ENCODE measurements around a stretch of chr11.

DNA sequence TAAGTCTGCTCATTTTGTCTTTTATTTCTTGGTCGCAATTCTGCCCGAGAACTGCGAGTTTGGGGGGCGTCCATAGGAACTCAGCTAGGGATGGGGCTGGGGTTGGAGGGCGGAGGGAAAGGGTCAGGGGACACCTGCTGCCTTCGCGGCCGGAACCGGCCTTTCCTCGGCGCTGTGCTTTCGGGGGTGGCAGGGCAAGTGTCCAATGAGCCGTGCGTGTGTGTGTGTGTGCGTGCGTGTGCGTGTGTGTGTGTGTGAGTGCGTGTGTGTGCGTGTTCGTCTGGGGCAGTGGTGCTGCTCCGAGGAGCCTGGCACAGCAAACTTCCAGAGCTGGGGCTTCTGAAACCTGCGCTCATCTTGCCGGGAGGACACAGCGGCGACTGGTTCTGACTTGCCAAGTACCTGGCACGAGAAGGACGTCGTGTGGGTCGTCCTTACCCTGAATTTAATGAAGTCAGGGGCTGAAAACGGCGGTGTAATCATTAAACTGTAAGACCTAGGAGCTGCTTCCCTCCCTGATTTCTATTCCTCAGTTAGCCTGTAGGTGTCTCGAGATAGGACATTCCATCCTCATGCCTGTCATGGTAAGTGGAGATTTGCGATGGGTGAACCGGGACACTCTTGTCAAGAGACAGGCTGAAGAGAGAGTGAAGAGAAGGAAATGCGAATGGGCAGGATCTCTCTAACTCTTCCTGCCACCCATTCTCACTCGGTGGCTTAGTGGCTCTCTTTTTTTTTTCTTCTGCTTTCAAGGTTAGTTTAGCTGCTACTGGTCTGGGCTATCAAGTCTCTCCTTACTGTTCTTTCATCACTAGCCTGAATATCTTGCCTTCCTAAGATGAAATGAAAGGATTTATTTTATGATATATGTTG lies 26.9 kb upstream of the AMOTL1 start:
- PRO-cap = unidirectional peak, minus-strand start at position 450 of the sequence

- PRO-cap = no peak
Observed at GRCh38 chr11:94796392-94796709, 28.2 kb downstream of the AMOTL1 start.

- PRO-cap = no peak
Observed at GRCh38 chr11:94814162-94814766, 46.1 kb downstream of the AMOTL1 start.

DNA sequence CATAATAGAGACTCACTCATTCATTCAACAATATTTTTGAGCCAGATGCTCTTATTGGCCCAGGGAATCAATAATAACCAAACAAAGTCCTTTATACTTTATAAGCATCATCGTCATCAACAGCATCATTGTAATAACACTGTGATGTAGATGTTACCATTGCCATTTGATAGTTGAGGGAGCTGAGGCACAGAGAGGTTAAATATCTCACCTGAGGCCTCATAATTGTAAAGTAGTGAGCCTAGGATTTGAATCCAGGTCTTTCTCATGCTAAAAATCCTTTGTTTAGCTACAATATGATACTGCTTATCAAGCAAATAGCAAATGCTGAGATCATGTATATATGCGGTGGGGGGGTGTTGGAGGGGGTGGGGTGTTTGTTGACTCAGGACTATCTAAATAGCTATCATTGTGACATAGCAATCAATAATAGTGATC lies 79.3 kb downstream of the AMOTL1 start:
- PRO-cap = no peak

- PRO-cap = no peak
Observed at GRCh38 chr11:95080971-95082133, 8.3 kb upstream of the ENDOD1 start.

- PRO-cap = unidirectional peak, plus-strand start at chr11:95090455
Observed at GRCh38 chr11:95089997-95090721, 513 bp downstream of the ENDOD1 start.

GRCh38 chr11:95299459-95299861 lies 68.5 kb upstream of the SESN3 start:
- PRO-cap = no peak

- PRO-cap = no peak
Observed at GRCh38 chr11:95674646-95675058, 114.9 kb downstream of the FAM76B start.

- PRO-cap = no peak
Observed at GRCh38 chr11:95700428-95700855, 89.1 kb downstream of the FAM76B start.

DNA sequence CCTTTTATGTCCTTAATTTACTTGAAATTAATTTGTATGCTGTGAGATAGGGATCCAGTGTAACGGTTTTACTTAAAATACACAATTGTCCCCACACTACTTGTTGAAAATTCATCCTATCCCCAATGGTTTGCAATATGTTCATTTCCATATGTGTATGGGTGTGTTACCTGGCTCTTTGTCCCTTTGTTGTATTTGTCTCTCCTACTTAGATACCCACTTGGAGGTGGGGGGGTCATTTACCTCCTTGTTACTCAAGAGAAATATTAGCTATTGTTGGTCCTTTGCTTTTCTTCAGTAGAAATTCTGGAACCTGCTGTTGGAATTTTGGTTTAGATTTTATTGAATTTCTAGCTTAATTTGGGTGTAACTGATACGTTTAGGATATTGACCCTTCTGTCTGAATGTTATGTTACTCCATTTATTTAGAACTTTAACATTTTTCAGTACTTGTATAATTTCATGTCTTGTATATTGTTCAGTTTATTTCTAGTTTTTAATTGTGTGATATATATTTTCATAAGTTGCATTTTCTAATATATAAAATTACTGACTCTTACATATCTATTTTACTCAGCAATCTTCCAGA lies 4.6 kb downstream of the CEP57 start:
- PRO-cap = no peak

GRCh38 chr11:95827571-95828181 lies 37.4 kb downstream of the CEP57 start:
- PRO-cap = no peak

GRCh38 chr11:96013271-96013874 lies 89.5 kb upstream of the MTMR2 start:
- PRO-cap = no peak

DNA sequence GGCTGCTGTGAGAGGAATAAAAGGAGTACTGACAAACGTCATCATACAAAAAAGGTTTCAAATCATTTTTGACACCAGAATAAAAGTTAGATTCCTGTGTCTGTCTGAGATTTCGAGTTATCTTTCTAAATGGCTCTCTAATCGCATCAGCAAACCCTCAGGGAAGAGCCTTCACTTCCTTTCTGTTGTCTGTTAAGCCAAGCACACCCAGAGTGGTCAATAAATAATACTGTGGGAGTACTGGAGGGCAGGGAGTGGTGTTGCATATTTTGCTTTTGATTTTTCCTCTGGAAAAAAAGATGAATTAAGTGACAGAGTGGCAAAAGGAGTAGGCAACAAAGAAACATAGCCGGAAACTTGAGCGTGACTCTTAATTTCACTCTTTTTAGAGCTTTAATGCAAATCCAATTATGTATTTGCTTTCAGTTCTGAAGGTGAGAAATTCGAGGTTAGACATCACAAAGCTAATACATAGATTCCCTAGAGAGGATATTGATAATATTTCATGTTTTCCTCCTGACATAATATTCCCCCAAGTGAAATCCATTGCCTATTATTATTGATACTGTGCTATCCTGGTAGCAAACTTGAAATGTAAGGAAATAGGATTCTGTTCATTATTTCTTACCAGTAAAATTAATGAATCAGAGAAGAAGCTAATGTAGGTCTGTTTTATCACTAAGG lies 150.9 kb upstream of the MTMR2 start:
- PRO-cap = no peak

DNA sequence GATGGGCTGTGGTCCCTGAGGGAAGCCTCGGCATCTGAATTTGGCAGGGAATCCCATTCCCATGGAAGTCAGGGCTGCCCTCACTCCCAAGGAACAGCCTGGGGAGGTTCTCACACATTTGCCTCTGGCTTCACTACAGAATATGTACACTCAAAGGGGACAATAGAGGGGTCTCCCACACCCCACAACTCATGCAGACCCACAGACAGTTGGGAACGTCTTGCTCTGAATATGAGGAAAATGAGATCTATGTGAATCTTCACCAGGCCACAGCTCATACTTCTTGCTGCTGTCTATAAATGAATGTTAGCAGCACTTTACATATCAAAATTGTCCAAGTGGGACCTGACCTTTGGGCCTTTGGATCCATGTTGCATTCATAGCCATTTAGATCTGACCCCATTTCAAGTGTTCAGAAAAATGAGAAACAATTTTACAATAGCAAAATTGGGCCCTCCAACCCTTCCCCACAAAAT lies 152.7 kb upstream of the MTMR2 start:
- PRO-cap = no peak

DNA sequence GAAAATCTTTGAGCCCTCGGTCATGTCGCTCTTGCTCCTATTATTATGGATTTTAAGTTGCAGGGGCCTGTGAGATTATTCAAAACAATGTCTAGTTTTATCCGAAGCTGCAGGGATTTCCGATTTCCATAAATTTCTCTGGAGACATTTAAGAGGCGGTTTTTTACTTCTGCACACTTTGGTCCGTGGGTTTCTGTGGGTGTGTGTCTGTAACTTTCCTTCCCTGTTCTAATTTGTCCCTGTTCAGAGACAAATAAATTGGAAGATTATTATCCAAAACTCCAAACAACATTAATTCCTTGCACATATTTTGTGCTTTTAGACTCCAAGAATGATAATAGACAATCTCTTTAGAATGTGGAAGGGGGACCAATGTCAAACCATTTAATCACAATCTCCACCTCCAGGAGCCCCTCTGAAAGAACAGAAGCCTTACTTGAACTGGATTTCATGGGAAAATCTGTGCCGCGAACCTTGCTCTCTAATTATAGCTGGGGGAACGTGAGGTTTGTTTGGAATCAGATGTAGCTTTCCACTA lies 199.5 kb downstream of the MAML2 start:
- PRO-cap = no peak

DNA sequence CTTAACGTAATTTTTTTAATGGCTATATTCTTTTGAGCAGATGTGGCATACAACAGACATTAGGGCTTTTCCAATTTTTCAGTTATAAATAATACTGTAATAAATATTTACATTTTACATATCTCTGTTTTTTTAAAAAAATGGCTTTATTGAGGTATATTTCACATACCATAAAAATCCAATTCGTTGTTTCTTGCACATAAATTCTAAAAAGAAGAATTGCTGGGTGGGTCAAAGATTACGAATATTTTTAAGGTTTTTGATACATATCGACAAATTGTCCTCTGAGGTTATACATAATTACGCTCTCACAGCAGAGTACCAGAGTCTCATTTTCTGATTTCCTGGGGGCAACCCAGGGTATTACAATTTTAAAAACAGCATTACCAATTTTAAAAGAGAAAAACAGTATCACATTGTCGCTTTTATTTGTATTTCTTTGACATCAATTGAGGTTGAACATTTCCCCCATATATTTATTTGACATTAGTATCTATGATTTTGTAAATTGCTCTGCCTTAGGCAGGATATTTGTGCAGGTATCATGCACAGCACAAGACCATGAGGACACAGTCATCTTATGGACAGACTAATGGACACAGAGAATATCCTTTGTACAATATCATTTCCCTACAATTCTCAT lies 177.5 kb downstream of the MAML2 start:
- PRO-cap = no peak

DNA sequence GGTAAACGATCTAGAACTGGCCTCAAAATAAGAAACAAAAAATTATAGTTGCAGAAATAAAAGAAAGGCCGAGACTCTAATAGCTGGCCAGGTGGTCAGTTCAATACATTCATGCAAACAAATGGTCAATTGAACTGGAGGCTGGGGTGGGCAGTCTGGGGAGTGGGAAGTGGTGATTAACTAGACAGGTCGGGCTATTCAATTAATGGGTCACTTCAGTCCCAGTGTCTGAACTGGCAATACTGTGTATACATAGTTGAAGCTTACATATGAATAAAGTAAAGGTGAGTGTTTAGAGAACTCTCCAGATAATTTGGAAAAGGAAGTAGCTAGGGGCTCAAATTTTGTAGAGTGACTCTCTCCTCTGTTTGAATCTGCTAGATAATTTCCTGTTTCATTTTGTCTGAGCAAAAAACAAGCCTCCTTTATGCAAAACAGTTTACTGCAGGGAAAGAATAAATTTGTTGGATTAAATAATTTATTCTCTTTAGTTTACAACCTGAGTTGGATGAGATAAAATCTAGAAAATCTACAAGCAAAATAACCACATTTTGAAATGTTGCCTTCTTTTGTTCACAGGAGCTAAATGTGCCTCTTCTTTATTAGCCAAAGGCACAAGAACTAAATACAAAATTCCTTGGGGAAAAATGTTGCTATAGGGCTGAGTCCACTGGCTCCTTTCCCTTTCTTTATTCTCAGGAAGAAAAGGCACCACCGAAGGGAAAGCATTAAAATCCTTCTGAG lies 148.8 kb downstream of the MAML2 start:
- PRO-cap = no peak

DNA sequence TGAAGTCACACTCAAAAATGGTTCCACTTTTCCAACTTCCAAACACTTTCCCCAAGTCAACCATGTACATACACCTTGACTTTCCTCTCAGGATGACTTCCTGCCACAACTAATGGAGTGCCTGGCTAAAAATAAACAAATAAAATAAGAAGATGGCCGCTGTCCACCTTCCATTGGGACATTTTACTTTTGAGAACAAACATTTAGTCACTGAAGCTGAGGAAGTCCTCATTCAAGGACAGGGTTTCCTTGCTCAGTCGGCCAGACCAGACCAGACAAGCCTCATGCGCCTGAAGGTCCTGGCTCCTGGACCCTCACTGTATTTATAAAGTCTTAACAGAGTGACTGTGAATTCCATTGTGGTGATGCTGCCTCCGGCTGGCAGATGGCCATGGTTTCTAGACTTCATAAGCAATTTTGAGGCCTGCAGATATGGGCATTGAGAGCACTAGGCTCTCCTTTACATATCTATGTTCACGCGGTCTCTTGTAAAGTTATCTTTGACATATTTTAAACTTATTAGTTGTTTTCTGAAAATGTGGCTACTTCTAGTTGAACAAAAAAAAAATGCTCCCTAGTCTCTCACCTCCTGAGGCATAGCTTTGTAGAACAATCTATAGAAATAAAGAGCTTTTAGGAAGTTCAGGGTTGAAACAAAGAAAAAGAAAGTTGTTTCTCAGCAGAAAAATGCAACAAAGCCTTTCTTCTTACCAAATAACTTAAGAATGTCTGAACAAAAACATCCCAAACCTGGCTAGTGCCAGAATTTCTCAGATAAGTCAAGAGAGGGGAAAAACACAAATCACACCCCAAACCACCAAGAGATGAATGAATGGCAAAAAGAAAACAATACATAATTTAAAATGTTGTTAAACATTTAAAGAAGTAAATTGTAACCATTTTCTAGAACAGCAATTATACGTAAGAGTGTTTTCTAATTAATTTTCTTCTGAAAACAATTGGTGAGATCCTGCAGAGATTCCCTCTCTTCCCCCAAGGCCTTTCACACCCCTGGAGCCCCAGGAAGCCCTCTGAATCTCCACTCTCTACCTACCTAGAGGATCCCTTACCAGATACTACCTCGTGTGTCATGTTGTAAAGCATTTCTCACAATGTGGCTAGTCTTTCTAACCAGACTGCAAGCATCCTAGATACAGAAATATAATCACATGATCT lies 114.2 kb downstream of the MAML2 start:
- PRO-cap = no peak

DNA sequence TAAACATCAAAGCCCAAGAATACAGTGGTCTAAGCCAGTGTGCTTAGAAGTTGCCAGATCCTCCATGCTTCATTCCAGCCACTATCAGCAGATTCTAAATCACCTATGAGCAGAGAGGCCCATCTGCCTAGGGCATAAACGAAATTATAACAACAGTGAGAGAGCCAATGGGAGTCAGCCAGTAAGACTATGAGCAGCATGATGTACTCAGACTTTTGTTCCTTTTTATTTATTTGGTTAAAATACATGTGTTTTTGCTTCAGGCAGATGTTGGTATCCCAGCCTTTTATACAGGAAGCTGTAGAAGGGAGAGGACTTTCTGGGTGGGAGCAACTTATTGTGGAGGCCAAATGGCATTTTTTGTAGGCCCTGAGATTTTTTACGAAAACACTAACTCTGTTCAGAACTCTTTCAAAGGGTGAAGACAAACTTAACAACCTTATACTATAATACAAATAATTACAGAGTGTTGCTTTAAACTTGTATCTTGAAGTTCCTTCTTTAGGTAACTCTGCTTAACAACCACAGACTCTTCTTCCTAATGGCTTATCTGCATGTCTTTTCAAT lies 84.3 kb downstream of the MAML2 start:
- PRO-cap = no peak

GRCh38 chr11:96272563-96273320 lies 70.3 kb downstream of the MAML2 start:
- PRO-cap = no peak

Measured in Metastatic Lung Carcinoma in the Adrenal Gland (tissue), 1 donor.